A375 (cell line): ENCODE measurements around the genes LHX4 and ACBD6.

- RAMPAGE, long total RNA, result no peak
Measured at GRCh38 chr1:178311245-178311881, 185.4 kb downstream of the CLEC20A start.

DNA sequence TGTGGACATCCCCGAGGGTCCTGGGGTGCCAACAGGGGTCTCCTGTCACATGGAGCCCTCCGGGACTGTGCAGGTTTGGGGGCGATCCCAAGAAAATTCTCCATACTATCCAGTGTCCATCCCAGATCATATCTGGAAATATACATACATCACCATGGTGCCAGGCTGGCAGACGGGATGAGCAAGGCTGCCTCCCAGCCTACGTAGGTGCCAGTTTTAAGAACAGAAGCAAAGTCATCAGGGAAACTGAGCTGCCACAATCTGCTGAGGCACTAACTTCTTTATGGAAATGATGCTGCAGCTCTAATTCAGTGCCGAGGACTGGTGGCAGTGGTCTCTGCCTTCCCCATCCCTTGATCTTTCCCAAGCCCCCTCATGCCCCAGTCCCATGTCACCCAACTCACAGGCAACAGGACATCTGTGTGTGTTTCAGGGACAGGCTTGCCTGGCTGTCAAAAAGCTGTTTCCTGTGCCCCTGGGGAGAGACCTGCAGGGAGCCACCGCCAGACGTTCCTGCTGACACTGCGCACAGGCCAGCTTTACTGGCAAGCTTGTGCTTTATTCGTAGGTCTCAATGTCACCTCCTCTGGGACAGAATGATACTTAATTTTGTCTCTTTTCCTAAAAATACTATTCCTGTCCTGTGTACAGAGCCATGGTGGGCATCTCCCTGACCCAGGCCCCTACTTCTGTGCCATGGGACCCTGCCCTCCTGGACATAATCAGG, 15.5 kb downstream of the TEX35 start:
- RAMPAGE, long total RNA, result no peak

DNA sequence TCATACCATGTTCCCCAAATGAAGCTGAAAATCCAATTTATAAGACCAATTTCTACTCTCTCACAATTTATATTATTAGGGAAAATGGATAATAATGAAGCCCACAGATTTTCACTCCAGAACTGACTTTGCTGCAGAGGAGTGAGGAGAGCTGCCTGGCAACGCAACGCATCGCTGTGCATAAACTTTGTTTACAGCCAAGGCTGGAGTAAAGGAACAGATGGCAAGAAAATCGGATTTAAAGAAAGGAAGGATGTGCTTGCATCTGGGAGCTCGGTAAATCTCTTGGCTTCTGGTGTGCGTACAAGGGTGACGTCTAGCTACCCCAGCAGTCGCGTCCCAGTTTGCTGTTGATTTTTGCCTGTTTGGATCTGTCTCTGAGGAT, 73.4 kb upstream of the RALGPS2 start:
- RAMPAGE, long total RNA, result no peak

DNA sequence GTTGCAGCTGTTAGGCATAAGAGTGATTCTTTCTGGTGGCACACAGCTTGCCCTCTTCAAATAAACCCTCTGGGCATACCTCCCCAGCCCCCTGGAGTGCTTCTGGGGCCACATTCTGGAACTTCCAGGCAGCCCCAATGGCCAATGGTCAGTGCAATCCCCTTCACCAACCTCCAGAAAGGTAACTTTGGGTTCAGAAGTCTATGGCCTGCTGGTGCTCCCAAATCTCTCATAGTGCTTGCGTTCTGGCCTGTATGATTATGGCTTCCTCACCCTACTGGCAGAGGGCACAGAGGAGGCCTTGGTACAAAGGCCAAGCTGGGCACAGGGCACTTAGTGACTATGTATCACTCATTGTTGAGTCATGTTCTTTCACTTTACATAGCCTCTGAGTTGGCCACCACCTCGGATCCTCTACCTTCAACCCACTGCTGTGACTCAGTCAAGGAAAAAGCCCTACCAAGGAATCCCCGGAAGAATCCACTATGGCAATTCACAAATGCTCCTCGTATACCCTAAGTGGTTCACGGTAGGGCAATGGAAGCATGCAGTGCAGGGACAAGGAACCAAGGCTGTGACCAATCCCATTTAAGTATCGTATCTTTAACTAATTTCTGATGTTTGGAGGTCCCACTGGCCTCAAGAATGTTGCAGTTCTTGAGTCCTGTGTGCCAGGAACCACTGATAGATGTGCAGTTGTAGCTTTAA, 71.9 kb upstream of the RALGPS2 start:
- RAMPAGE, long total RNA, result no peak

GRCh38 chr1:179016779-179017687, 8.7 kb upstream of the FAM20B start:
- RAMPAGE, long total RNA, result no peak

GRCh38 chr1:179017809-179018224, 7.9 kb upstream of the FAM20B start:
- RAMPAGE, long total RNA, result no peak

DNA sequence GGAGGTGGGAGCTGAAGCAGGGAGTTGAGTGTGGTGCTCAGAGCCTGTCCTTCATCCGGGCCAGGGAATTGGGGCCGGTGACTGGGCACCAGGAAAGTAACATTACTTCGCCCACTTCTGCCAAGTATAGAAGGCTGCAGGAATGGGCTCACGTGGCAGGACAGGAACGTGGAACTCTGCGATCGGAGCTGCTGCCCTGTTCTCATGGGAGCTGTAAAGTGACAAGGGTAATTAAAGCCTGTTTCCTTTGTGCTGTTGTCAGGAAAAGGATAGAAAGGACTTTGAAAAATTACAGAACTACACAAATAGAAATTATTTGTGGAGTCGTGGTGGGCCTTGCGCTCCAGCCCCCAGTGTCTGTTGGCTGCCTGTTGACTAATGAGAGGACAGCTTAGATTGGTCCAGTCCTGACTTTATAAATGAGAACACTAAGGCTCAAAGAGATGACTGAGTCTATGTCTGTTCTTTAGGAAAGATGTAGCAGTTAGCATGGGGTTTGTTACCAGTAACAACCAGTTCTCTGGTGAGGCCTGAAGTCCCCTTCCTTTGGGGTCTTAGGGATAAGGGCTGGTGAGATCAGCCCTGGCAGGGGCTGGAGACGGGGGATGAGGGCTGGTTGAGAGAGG, 8.9 kb downstream of the TOR3A start:
- RAMPAGE, long total RNA, result no peak

DNA sequence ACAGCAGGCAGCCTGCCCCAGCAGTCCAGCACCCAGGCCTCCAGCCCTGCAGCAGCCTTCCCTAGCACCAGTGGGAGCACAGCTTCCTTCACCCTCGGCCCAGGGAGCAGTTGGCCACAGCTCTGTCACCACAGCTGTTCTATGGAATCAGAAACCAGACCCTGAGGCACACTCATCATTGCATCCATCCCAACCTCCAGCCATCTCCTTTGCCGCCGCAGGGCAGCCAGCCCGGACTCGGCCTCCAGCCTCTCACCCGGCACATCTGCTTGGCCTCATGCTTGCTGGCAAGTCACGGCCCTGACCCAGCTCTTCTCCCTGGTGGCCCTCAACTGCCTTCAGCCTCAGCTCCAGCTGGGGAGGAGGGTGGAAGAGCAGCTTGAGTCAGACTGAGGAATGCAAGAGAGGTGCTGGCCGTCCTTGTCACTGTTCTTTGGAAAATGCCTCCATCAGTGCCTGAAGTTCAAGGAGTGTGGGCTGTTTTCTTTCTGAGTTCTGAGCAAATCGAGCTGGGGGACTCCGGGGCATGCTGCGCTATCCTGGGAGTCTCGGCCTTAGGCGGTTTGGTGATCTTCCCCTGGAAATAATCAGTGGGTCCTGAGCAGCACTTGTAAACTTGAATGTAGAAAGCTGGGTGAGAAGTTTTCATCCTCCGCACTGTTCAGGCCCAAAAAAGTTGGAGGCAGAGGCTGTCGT, 59.7 kb downstream of the TOR1AIP2 start:
- RAMPAGE, long total RNA, result no peak

DNA sequence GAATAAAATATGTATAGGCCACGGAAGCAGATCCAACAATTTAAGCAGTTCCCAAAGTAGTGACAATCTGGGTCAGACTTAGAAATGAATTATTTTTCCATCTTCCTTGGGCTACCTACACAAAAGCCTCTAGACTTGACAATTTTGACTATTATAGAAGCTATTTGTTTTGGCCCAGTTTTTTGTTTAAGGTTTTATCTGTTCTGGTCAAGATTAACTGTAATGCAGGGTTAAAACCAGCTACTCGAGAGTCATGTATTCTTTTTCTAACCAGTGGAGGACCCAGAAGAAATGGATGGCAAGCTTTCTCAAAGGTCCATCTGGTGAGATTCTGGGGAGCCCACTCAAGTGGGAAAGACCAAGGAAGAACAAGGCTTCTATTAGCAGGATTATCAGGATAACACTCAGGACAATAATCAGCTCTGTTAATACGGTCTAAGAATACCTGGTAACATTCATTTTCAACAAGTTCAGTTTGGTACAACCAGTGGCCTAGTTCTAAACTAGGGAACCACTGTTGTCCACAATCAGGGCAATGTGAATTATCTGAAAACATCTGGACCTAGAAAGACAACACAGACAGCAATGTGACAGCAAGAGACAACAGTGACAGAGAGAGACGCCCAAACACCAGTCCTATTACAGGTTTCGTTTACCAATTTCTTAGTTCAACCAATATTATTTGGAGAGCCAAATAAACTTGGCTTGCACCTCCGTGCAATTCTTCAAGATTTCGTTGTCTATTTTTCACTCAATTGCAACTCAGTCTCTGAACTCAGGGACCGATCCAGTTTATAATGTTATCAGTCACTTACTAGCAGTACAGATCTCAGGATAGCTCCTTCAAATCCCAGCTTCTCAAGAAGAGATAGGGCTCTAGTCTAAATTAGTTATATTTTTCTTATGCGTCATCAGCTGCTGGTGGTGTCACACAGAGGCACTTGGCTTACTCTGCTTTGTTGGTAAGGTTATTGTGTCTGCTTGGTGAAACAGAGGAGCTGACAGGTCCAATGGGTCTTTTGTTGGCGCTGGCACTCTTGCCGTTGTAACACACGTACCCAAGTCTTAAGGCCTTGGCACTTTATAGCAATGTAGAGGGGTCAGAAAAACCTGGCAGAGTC, 12.6 kb downstream of the TOR1AIP2 start:
- RAMPAGE, long total RNA, result no peak

GRCh38 chr1:179917343-179918046, 35.4 kb downstream of the TOR1AIP1 start:
- RAMPAGE, long total RNA, result no peak

DNA sequence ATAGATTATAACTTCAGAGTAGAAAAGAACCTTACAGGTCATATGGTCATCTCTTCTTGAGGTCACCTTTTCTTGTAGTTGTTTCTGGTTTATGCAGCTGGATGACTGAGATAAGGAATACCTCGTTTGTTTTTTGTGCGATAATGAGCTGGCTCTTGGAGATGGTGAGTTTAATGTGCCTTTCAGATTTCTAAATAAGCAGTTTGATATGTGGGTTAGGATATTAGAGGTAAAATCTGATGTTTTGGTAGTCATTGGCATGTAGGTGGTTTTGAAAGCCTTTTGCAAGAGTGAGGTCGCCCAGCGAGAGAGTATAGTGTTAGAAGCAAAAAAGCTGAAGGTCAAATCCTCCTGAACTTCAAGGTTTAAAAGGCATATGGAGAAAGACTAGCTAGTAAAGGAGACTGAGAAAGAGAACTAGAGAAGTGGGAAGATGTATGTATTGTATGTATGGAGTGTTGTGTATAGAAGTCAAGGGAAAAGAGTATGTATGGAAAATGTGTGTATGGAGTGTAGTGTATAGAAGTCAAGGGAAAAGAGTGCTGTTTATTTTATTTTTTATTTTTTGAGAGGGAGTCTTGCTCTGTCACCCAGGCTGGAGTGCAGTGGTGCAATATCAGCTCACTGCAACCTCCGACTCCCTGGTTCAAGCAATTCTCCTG, 17.5 kb downstream of the CEP350 start:
- RAMPAGE, long total RNA, result no peak

GRCh38 chr1:179996335-179997194, 42.0 kb downstream of the CEP350 start:
- RAMPAGE, long total RNA, result no peak

DNA sequence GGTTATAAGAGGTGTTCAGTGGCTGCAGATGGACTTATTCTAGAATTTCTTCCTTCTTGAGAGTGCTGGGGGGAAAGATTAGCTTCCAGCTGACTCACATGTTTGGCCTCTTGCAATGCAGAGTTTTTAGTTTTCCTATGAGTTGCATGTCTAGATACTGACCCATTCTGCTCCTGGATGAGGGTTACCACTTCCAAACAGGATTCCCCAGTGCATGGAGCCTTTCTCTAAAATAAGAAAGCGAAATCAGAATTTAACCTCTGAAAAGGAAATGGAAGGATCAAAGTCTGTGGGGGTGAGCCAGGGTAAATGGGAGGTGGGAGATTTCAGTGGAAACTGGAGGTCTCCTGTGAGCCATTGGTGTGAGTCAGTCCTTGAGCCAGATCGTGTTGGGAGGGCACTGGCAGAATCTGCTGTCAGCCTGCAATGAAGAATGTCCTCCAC, 2.2 kb downstream of the QSOX1 start:
- RAMPAGE, long total RNA, result no peak

DNA sequence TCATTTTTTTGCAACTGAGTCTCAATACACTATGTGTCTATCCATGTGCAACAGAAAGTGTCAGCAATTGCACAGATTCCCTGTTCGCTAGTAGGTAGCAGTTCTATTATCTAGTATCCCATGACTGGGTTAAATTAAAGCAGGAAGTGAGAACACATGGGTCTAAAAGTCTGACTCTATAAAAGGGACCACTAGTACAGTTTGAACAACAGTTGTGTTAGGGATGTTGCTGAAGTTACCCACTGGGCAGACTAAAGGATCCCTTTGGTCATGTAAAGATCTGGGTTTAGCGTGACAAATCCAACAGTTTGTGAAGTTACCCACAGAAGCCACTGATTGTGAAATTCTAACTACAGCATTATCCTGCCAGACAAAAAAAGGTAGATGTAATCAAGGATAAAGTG, 5.6 kb downstream of the QSOX1 start:
- RAMPAGE, long total RNA, result no peak

GRCh38 chr1:180170299-180171343, 16.0 kb downstream of the QSOX1 start:
- RAMPAGE, long total RNA, result no peak

- RAMPAGE, long total RNA, result no peak
Measured at GRCh38 chr1:180200361-180200803, 29.7 kb upstream of the LHX4 start.

DNA sequence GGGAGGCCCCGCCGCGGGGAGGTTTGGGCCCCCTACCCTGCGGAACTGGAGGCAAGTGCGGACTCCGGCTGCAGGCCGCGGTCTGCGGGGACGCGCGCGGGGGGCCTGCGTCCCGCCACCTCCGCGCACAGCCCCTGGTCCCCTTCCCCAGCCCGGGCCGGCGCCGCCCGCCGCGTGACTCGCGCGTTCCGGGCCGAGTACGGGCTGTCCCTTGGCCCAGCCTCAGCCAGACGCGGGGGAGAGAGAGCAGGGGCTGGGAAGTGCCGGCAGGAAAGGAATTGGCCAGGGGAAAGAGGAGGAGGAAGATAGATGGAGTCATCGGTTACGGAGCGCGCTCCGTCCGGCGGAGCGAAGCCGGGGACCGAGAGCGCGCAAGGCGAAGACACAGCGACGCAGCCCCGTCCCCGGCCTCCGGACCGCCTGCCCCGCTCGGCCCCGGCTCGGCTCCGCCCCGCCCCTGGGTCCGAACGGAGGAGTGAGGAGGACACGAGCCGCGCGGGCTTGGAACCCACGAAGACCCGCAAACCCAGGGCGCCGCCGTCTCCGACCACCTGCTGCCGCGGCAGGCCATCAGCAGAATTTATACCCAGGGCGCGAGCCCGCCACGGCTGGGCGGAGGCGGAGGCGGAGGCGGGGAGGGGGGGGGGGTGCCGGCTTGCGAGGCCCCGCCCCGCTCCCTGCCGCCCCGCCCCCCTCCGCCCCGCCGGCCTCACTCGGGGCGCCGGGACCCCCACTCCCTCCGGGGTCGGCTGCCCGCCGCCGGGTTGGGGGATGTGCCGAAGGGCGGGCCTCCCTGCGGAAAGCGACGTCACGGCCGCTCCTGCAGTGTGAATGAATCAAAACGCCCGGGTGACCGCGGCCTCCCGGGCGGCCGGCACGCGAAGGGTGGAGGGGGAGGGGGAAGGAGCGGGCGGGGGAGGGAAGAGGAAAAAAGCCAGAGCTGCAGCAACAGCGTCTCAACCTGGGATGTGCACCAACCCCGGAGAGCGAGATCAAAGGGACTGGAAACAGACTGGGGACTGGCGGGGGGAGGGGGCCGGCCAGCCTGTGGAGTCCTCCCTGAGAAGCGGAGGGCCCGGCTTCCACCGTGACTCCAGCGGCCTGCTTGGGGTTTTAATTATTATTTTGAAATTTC, at the start of gene LHX4:
TSS of gene LHX4 (plus strand) at position 937 of the 1,135 bp plus-strand sequence.
- RAMPAGE, long total RNA, result no peak

GRCh38 chr1:180234354-180235378, 4.6 kb downstream of the LHX4 start:
- RAMPAGE, long total RNA, result no peak

- RAMPAGE, long total RNA, result no peak
Measured at GRCh38 chr1:180501735-180502770, at the start of gene ACBD6. TSS of gene ACBD6 (minus strand) at chr1:180502577.

DNA sequence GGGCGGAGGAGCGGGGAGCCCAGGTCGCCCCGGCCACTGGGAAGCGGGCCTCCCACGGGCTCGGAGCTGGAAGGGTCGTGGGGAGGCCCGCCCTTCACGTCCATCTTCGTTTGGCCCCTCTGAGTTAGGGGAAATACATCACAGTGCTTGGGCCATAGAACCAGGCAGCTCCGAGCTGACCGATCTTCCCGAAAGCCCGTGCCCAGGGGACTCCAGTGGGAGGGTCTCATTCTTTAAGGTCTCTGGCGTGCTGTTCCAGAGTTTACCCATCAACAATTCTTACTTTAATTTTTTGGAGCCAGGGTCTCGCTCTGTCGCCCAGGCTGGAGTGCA, 617 bp downstream of the KIAA1614 start:
- RAMPAGE, long total RNA, result no peak